ENCODE data around the gene H2AC19.

DNA sequence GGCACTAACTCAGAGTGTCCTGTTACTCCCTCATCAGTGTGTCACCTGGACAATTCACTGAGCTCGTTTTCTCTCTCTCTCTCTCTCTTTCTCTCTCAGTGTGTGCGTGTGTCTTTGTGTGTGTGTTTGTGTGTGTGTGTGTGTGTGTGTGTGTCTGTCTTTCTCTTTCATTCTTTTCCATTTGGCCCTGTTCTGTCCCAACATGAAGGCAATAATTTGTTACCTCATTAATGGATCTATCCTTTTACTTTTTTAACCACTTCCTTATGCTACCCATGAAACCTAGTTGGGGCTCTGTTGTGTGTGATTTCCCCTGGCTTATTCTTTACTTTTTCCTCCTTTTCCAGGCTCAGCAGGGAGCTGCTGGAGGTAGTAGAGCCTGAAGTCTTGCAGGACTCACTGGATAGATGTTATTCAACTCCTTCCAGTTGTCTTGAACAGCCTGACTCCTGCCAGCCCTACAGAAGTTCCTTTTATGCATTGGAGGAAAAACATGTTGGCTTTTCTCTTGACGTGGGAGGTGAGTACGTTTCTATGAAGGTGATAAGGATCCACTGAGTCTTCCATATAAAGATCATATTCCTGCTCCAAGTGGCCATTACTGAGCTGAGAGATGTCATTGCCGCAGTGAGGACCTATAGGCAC lies 49.6 kb downstream of the NBPF12 start:
- RRBS = no CpG with 5 or more reads among the region's 5 CpGs

DNA sequence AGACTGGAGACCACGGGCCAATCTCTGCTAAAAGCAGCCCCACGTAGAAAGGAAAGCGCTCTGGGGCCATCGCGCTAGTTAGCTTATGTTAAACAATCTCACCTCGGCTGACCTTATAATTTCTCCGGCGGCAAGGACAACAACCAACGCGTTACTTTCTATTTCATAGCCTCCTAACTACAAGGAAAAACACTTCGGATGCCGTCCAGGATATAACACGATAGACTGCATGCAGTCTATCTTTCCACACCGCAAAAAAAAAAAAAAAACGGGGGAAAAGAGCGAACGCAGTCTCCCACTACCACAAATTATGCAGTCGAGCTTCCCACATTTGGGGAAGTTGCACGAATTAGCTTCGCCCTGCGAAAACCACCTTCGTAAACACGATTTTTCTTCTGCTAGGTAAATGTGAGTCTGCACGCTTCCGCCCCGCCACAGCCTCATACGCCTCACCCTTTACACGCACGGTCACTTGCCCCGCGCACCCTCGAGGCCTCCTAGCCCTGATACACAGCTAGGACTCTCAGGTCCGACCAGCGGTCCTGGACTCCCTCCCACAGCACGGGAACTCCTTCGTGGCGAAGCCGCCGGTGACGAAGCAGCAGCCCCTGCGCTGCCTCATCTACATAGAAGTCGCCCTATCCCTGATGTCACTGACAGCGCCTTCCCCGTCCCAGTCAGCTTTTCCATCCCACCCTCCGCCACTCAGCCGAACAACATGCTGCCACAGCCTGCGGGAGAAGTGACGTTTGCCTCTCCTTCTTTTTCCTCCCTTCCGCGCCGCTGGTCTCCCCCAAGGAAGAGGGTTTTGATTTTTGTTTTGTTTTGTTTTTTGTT lies 87.7 kb downstream of the PRKAB2 start:
- RRBS = no CpG with 5 or more reads among the region's 51 CpGs

DNA sequence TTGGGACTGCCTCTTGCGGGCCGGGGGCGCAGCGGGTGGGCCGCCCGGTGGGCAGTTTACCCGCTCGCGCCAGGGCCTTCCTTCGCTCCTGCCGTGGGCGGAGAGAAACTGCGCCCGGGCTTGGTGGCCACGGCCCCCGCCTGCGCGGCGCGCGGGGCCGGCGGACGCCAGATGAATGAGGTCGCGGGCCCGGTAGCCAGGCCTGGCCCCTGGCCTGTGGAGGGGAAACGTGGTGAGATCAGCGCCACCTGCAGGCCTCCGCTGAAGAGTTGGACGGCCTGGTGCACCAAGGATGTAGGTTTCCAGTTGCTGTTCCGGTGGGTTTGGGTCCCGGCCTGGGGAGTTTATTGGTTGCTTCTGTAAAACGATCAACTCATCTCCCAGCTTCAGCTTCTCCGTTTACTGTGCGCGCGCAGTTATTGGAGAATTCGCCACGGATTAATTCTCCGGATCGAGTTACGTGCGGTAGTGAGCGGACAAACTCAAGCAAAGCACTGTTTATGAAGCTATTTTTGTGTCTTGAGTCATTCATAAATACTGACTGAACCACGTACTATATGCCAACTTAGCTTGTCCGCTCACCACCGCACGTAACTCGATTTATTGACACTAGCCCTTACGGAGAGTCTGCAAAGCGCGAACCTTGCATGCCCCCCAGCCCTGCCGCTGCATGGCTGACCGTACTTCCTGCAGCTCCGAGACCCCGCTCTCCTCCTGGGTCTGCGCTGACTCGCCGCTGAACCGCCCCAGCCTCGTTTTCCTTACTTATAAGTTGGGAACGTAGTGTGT lies 584 bp downstream of the CHD1L start:
- RRBS = under 1% methylated on average over 21 of the region's 63 CpGs

DNA sequence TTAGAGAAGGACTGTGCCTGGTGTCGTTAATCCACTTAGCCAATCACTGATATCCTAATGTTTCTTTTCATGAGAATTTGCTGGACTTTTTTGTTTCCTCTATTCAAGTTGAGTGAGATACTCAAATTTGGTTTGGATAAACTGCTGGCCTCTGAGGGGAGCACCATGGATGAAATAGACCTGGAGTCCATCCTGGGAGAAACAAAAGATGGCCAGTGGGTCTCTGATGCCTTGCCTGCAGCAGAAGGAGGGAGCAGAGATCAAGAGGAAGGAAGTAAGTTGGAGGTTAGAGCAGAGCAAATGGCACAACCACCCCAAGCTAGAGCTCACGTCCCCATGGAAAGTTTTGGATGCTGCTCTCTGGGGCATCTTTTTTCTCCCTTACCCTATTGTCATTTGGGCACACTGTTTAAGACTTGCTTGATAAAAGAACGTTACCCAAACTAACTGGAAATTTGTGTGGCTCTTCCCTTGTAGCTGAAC lies 37.5 kb downstream of the CHD1L start:
- RRBS = no CpG with 5 or more reads among the region's 3 CpGs

GRCh38 chr1:147655096-147655487 lies 15.2 kb downstream of the ACP6 start:
- RRBS = no CpG with 5 or more reads among the region's 1 CpG

DNA sequence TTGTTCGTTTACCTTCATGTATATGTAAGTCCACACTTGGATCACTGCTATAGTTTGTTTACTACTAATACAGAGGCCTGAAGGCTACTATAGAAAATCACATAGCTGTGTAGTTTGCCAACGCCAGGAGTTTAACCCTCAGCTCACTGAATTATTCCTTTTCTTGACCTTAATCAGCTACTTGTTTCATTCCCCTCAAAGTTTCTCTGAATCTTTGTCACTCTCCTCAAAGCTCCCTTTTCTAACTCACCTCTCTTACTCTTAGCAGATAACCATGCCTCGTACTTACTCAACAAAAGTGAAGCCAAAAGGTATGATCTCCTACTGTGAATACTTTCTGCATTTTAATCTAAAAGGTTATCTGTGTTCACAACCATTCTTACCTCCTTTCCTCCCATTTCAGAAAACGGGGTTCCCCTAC lies 4.1 kb downstream of the GPR89B start:
- RRBS = no CpG with 5 or more reads among the region's 4 CpGs

DNA sequence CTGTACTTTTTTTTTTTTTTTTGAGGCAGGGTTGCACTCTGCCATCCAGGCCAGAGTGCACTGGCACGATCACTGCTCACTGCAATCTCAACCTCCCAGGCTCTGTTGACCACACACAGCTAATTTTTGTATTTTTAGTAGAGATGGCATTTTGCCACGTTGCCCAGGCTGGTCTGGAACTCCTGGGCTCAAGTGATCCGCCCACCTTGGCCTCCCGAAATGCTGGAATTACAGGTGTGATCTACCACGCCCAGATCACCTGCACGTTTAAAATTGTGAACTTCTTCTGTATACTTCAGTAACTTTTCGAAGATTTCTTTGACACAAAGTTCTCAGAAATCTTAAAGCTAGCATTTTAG lies 2.0 kb downstream of the NBPF11 start:
- RRBS = no CpG with 5 or more reads among the region's 7 CpGs

GRCh38 chr1:148245921-148247020 lies 94.2 kb upstream of the NBPF11 start:
- RRBS = 93% methylated on average over 3 of the region's 68 CpGs

GRCh38 chr1:148278854-148279415 lies 126.9 kb upstream of the NBPF11 start:
- RRBS = no CpG with 5 or more reads among the region's 5 CpGs

- RRBS = no CpG with 5 or more reads among the region's 38 CpGs
These were observed 149.0 kb downstream of the PPIAL4G start for GRCh38 chr1:148333753-148334897.

DNA sequence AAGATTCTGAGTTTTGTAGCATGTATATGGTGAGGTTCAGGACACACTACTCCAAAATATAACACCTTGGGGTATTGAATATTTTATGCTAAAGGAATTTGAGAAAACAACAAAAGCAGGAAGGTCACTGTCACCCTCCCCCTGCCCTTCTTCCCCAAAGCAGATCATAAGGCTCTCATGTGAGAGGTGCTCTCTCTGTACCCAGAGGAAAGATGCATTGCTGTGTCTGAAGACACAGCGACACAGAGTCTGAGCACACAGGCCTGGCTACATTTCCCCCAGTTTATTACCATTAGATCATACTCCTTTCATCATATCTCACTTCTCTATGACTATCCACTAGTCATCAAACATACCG lies 127.2 kb downstream of the PPIAL4G start:
- RRBS = no CpG with 5 or more reads among the region's 2 CpGs

DNA sequence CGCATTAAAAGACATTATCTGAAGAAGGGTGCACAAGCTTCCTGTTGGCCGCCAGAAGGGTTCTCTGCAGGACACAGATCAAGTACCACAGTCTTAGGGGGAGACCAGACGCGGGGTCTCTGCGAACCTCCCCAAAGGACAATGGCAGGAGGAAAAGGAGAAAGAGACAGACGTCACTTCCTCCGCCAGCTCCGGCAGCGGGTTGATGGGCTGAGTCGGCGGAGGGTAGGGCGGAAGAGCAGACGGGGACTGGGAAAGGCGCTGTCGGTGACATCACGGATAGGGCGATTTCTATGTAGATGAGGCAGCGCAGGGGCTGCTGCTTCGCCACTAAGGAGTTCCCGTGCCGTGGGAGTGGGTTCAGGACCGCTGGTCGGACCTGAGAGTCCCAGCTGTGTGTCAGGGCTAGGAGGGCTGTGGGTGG lies 39.0 kb upstream of the PPIAL4G start:
- RRBS = no CpG with 5 or more reads among the region's 23 CpGs

DNA sequence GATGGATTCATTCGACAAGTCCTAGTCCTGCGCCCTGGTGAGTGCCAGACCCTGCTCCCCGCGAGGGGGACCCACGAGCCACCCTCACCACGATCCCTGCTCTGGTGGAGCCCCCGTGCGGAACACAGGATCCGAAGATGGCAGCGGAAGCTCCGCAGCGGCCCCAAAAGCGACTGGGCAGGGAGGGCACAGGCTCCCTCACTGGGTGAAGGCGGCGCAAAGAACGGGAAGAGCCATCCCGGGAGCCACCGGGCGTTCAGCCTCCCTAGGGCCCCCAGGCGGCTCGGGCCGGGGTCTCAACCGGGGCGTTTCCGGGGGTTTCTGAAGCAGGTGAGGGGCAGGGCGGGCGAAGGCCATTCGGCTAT lies 45.6 kb upstream of the PPIAL4G start:
- RRBS = no CpG with 5 or more reads among the region's 28 CpGs

DNA sequence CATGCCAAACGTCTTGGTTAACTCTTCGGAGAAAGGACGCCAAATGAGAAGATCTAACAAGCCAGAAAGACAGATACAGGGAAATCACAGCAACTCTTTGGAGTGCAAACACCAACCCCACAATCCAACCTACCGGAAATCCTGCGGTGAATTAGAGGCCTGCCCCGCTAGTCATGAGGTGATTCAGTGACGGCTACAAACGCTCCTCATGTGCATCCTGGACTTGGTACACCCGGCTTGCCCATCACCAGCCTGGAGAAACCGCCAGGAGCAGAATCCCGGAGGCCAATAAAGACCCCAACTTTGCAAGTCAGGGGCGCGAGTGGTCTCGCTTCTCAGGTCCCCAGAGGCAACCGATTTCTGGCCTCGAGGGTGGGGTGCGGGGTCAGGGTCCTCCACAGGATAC lies 752 bp downstream of the NBPF9 start:
- RRBS = no CpG with 5 or more reads among the region's 17 CpGs

DNA sequence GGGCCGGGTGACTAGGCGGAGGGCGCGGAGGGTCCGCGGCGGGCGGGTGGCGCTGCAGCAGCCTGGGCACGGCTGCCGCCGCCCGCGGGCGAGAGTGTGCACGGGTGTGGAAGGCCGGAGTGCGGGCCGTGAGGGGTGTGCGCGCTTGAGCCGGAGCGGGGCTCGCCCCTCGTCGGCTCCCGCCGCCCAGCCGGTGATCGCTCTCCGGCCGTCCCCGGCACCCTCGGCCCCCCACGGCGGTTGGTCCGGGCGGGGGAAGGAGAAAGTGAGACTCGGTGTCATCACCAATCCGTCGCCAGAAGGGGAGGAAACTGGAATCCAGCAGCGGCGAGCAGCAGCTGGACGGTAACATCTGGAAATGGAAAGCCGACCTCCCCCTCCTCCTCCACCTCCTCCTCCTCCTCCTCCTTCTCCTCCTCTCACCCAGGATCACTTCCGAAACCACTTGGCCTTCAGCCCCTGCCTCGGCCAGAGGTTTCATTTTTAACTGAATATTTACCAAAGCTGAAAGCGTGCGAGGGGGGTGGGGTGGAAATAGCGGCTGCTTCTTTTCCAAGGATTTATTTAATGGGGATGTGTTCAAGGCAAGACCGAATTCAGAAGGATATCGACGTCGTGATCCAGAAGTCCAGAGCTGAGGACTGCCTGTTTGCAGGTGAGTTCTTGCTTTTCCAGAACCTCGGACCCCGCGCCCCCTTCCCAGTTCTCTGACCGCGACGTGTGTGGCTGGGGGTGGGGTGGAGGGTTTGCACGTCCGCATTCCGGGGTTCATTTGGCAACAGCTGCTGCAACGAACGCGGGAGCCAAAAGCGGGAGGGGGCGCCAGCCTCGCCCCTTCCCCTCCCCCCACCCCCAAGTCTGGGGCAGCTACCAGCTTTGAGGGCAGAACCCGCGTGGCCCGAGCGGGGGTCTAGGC lies 72.5 kb upstream of the NBPF9 start:
- RRBS = 2% methylated on average over 6 of the region's 73 CpGs

DNA sequence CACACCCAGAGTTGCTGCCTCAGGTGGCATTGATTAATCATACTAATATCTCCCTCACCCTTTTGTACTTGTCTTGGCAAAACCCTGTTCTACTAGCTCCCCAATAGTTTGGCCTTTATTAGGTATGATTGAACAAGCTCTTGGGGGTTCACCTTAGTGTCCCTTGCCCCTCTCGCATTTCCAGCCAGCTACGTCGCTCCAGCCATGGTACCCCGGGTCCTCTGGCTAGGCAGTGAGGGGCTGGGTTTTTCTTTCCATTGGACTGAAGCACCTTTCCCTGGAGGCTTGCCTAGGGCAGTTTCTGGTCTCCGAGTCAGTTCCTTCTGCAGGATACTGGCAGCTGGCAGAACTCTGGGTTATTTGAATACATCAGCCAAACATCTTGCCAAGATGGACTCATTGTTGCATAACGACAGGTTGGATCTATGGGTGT lies 8.1 kb downstream of the NOTCH2NLC start:
- RRBS = no CpG with 5 or more reads among the region's 6 CpGs

GRCh38 chr1:149665517-149665930 lies 81.9 kb downstream of the PPIAL4C start:
- RRBS = no CpG with 5 or more reads among the region's 2 CpGs

DNA sequence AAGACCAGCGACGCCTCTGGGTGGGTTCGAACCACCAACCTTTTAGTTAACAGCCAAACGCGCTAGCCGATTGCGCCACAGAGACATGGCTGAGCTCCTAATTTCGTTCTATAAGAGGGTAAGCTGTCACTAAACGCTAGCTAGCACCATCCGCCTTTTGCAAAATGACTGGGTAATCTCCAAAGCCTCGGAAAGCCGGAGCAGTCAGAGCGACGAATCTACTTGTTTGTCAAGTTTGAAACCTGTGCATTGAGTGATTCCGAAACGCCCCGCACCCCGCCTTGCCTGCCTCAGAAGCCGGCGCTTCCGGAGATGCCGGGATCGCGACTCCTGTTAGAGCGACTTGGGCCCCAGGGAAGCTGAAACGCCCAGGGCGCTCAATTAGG lies 42.3 kb upstream of the FCGR1A start:
- RRBS = no CpG with 5 or more reads among the region's 27 CpGs

- RRBS = no CpG with 5 or more reads among the region's 84 CpGs
These were observed at the start of gene H2AC19 for GRCh38 chr1:149850470-149851338. H2AC19 (plus strand) TSS chr1:149851061.

All from NB4 (cell line).